ENCODE data around the genes UNC5C, EIF4E, H2AZ1 and EMCN.

- PRO-cap, result no peak
Observed at GRCh38 chr4:94638696-94639603, 118.8 kb upstream of the BMPR1B start.

- PRO-cap, result no peak
Observed at GRCh38 chr4:95255784-95256130, 293.0 kb downstream of the UNC5C start.

GRCh38 chr4:95507587-95508292 lies 41.0 kb downstream of the UNC5C start:
- PRO-cap, result no peak

GRCh38 chr4:95528412-95528881 lies 20.3 kb downstream of the UNC5C start:
- PRO-cap, result no peak

DNA sequence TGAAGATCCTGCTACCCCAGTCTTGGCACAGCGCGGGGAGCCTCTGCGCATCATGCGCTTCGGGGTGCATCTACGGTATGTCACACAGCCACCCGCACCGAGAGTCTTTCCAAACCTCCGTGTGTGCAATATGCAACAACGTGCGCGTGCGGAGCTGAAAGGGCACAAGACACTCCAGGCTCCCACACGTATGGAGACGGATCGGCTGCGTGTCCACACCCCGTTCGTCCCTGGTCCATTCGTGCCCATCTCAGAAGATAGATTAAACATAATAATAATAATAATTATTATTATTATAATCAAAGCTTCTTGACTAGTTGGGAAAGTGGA lies 533 bp downstream of the UNC5C start:
- PRO-cap, result no peak

- PRO-cap, result bidirectional peak, plus-strand start at chr4:95549115, minus-strand start at chr4:95549079; bidirectional peak, plus-strand start at chr4:95549606, minus-strand start at chr4:95549210
Observed at GRCh38 chr4:95548605-95549800, at the start of gene UNC5C. Gene UNC5C, minus strand, starts transcription at chr4:95548973.

DNA sequence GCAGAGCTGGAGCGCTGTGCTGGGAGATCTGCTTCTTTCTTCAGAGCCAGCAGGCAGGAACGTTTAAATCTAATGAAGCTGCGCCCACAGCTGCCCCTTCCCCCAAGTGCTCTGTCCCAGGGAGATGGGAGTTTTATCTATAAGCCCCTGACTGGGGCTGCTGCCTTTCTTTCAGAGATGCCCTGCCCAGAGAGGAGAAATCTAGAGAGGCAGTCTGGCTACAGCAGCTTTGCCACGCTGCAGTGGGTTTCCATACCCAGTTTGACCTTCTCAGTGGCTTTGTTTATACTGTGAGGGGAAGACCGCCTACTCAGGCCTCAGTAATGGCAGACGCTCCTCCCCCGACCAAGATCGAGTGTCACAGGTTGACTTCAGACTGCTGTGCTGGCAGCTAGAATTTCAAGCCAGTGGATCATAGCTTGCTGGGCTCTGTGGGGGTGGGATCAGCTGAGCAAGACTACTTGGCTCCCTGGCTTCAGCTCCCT lies 1105.6 kb downstream of the STPG2 start:
- PRO-cap, result no peak

DNA sequence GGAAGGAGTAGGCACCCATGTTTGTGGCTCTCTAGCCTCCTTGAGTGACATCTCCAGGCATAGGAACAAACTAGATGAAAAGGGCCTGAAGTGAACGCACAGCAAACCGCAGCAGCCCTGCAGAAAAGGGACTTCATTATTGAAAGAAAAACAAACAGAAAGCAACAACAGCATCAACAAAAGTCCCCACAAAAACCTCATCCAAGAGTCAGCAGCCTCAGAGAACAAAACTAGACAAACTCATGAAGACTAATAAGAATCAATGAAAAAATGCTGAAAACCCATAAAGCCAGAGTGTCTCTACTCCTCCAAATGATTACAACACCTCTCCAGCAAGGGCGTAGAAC lies 805.7 kb downstream of the STPG2 start:
- PRO-cap, result no peak

GRCh38 chr4:97903463-97903876 lies 239.8 kb downstream of the STPG2 start:
- PRO-cap, result no peak

GRCh38 chr4:98527514-98527865 lies 130.9 kb downstream of the TSPAN5 start:
- PRO-cap, result no peak

DNA sequence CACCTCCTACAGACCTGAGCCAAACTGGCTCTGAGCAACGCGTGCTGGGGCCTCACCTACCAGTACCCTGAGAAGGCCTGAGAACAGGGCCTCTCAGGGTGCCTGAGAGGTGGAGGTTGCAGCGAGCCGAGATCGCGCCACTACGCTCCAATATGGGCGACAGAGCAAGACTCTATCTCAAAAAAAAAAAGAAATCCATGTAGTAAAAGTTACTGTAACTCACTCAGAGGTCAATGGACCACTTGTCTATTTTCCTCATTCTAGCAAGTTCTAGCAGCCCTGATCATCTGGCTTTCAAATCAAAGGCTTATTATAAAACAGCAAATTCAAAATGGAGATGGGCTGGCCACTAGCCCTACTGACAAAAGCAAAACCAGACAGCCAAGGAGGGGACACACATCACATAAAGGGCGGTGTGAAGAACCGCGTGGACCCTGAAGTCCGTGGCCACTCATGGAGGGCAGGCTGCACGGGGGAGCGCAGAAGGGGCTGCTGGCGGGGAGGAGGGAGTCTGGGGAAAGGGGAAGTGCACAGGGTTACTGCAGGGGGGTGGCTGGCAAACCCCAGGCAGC lies 87.5 kb downstream of the TSPAN5 start:
- PRO-cap, result no peak

DNA sequence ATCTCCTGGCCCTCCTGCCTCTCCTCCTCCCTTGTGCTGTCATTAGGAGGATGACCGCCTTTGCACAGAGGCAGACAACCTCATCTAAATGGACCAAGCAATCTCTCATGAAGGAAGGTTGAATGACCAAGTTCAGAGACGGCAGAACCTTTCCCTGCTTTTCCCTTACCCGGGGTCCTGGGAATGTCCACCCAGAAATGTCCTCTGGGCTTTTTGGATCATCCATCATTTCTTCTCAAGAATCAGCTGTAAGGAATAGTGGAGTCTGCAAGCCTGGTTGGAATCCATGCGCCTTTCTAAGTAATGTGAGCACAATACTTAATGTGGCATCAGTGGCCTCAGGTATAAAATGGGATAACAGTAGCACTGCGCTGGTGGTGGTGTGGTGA lies 115.5 kb upstream of the TSPAN5 start:
- PRO-cap, result no peak

DNA sequence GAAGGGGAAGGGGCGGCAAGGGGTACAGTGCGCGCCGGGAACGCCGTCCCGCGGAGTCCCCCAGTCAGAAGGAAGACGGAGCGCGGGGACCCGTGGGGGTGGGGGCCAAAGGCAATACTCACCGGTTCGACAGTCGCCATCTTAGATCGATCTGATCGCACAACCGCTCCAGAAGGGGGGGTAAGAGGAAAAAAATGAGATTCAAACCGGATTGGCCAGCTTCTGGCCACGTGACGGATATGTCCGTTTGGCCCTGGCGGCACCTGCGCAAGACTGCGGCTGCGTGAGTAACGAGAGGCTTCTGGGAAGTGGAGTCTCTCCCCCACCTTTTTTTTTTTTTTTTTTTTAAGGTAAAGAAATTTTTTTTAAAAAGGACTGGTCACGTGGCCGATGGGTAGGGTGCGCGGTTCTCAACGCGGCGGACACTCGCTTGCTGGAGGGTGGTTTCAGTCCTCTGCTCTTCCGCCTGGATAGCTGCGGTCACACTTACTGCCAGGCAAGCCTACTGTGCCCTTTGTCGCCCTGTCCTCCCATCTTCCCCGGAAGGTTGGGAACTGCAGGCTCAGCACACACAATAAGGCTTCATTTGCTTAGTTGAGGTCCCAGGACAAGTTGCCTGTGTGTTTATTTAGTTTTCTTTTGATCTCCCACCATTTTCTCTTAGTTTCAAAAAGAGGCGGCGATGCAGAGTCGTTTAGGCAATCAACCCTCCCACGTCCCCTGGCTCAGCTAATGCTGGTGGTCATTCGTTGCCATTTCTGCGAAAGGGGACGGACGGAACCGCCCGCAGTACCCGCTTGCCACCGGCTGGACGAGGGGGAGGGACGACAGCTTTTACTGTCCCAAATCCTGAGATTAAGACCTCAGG lies at the start of gene EIF4E:
EIF4E (minus strand) TSS at position 161 of the 868 bp plus-strand sequence.
- PRO-cap, result bidirectional peak, plus-strand start at position 397 of the sequence, minus-strand start at position 157 of the sequence; unidirectional peak, plus-strand start at position 585 of the sequence; unidirectional peak, plus-strand start at position 752 of the sequence

DNA sequence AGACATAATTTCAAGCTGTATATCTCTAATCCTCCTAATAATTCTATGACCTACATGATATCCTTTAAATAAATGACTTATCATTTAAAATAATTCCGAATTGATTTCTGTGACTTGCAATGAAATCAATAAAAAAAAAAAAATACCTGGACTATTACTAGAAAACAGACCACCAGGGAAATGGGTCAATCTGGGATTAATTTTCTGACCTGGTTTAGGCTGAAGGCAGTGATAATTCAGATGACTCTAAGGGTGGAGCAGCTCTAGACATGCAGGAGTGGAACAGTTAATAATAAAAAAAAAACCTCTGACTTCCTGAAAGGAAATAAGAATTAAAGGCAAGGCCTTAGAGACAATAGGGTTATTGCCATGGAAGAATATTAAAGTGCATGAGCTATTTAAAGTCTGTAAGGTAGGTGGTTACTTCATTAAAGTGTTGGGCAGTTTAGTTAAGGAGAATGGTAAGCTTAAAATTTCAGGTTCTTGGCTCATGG lies 14.5 kb upstream of the ADH5 start:
- PRO-cap, result no peak

DNA sequence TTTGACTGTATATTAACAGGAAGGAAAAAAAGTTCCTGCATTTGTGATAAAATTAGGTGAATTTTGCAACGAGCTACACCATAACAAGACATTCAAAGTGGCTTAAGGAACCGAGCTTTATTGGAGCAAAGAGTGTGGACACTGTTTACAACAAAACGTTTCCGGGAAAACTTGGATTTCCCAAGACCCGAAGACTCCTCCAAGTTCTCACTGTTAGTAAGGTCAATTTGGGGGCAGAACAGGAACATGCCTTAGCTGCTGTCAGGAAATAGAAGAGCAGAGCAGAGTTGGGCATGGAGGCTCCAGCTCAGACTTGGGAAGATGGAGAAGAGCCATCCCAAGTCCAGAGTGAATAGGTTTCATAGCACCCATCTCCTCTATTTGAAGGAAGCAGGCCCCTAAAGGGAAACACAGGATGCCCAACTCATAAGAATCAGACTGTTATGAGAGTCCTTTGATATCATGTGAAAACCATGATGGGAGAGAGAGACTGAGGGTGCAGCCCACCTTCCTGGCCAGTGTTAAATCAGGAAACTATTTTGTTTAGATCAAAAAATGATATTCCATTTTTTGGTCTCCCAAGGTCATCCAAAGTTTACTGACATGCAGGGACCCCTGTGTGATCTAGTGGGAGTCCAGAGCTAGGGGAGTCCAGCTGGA lies 16.4 kb downstream of the ADH6 start:
- PRO-cap, result no peak

DNA sequence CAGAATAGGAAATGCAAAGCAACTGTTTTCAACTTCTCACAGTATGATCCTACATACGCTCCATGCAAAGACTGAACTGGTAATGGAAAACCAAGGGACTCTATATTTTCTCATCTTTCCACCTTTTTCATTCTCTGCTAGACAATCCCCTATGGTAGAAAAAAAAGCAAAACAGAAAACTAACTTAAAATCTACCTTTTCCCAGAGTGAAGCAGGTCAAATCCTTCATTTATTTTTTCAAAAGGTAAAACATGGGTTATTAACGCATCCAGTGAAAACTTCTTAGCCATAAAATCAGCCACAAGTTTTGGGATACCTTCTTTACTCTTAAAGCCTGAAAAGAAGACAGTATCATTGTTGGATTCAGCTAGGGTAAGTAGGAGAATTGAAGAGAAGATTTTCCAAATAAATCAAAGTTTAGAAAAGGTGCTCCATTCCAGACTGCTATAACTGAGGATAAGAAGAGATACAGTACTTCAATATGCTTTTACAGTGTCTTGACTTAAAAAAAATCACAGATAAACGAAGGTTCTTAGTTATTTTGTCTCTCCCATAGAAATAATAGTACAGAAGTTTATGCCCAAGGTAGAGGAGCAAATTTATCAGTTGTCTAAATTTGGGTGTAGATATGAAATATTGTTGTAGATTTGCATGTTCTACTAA lies 10.5 kb downstream of the ADH1B start:
- PRO-cap, result no peak

GRCh38 chr4:99723383-99724013 lies 65.9 kb upstream of the C4orf54 start:
- PRO-cap, result no peak

DNA sequence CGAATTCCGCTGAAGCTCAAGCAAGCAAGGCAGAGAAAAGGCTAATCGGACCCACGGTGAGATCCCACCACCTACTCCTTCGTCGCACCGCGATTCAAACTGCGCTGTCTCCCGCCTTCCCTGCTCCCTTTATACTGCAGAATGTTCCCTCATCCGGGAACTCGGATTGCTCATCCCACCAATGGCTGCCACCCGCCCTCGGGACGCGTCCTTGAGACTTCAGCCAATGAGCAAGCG lies at the start of gene H2AZ1:
H2AZ1 (minus strand) TSS at position 103 of the 237 bp plus-strand sequence.
- PRO-cap, result bidirectional peak, plus-strand start outside the sequence, minus-strand start at position 101 of the sequence

- PRO-cap, result bidirectional peak, plus-strand start at chr4:100516371, minus-strand start at chr4:100516265
Observed at GRCh38 chr4:100516128-100516634, 1.6 kb downstream of the EMCN start.

GRCh38 chr4:100517638-100518594 lies at the start of gene EMCN:
Gene EMCN, minus strand, starts transcription at chr4:100518022.
- PRO-cap, result unidirectional peak, minus-strand start at chr4:100517708; unidirectional peak, minus-strand start at chr4:100517875; unidirectional peak, plus-strand start at chr4:100518345

Data from parotid gland (tissue), 1 donor.